Mesothelial cell of epicardium (in vitro differentiated cells): ENCODE data around the gene RFT1.

GRCh38 chr3:52691164-52692257 lies 5.7 kb downstream of the GNL3 start:
- PRO-cap = no peak

DNA sequence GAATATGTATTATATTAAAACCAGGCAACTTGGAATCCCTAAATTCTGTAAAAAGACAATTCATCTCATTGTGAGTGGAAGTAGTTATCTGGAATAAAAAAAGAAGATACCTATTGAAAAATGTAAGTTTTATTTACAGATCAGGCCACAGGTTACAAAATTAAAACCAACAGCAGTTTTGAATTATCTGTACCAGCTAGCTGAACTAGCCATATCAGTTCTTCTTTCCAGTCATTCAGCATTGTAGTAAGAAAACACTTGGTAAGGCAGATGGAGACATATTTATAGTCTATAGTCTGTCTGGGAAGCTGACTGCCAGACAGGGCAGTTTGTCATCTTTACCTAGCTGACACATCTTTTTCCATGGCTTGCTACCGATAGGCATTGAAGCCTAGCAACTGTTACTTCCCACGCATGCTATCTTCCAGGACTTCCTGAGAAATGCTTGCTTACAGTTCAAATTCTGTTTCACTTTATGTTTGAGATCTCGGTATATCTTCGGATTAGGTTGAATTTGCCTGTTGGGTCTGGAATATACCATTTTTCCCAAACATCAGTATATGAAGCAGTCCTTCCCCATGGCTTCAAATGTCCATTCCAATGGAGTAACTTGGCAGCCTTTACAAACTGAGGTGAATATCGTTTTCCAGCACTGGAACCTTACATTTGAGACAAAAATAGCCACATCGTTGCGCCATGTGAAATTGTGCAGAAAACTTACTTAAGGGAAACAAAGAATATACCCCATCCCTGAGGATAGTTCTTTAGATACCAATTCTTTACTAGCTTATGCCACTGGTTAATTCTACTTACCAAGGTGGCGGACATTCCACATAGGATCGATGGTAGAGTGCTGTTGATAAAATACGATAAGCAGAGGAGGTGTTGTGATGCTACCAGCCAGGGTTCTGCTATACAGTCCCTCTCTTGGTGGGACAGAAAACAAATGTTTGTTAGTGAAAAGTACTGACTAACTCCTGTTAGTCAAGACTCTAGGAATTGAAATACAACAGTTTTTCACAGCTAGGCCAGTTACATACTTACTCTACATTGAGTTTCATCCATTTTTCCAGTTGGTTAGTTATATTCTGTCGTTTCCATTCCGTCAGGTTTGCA lies 8.9 kb downstream of the GNL3 start:
- PRO-cap = no peak

DNA sequence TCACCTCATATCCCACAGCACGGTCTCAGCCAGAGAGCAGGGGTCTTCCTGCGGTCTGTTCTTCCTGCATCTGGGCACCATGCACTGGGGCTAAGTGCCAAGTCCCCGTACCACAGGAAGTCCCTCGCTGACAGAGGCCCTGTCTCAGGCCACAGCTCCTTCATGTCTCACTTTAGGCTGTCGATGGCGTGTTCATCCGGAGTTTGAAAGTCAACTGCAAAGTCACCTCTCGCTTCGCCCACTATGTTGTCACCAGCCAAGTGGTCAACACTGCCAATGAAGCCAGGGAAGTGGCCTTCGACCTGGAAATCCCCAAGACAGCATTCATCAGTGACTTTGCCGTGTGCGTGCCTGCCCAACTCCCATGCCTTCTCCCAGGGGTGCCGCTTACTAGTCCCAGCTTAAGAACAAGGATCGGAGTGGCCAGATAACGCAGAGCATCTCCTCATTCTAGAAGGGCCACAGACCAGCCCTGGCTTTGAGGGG lies 808 bp downstream of the ITIH1 start:
- PRO-cap = no peak

GRCh38 chr3:52787519-52788118 lies 7.0 kb upstream of the ITIH3 start:
- PRO-cap = no peak

DNA sequence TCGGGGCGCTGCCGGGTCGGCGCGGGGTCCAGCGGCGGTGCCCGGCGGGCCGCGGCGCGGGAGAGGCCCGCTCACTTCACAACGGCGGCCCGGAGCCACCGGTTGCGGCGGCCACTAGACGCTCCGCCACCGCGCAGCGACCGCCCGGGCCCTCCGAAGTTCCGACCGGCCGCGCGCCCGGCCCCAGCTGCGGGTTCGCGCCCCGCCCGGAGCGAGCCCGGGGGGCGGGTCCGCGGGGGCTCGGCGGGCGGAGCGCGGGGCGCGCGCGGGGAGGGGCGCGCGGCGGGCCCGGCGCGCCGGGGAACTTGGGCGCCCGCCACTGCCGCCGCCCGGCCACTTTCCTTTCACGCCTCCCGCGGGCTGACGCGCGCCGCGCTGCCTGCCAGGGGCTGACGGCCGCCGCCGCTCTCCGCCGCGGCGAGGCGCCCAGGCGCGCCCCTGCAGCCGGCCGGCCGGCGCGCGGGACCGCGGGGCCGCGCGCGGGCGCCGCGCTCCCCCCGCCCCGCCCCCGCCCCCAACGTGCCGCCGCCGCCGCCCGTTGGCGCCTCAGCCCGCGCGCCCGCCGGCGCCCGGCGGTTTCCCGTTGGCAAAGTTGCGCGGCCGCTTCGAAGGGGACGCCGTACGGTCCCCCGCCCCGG lies 639 bp downstream of the SFMBT1 start:
- PRO-cap = no peak

GRCh38 chr3:53130041-53130863 lies at the start of gene RFT1:
RFT1 (minus strand) TSS chr3:53130435.
- PRO-cap = bidirectional peak, plus-strand start at chr3:53130568, minus-strand start at chr3:53130450

DNA sequence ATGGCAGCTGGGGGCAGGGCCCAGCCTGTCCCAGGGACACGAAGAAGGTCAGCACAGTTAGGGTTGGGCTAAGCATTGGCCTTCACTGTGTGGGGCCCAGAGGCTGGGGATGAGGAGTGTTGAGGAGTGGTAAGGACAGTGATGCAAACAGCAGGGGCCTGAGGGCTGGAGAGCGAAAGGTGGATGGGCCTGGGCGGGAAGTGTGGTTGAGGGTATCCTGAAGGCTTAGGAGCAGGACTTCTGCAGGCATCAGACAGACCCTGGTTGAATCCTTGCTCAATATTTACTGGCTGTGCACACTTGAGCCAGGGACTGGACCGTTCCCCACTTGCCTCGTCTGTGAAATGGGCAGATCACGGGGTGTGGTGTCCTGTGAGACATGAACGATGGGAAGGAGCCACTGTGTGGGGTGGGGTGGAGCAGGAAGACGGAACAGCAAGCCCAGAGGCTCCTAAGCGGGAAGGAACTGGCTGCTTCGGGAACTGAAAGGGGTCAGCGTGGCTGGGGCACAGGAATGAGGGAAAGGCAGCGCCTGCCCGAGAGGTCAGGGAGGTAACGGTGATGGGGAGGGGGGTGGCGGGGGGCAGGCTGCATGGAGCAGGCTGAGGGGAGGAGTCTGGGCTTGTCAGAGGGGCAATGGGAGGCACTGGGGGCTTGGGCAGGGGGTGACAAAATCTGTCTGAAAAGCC lies 7.4 kb downstream of the PRKCD start:
- PRO-cap = no peak

- PRO-cap = no peak
These were observed 20.4 kb downstream of the PRKCD start for GRCh38 chr3:53181416-53181723.

- PRO-cap = no peak
These were observed 22.1 kb downstream of the PRKCD start for GRCh38 chr3:53182627-53184014.

DNA sequence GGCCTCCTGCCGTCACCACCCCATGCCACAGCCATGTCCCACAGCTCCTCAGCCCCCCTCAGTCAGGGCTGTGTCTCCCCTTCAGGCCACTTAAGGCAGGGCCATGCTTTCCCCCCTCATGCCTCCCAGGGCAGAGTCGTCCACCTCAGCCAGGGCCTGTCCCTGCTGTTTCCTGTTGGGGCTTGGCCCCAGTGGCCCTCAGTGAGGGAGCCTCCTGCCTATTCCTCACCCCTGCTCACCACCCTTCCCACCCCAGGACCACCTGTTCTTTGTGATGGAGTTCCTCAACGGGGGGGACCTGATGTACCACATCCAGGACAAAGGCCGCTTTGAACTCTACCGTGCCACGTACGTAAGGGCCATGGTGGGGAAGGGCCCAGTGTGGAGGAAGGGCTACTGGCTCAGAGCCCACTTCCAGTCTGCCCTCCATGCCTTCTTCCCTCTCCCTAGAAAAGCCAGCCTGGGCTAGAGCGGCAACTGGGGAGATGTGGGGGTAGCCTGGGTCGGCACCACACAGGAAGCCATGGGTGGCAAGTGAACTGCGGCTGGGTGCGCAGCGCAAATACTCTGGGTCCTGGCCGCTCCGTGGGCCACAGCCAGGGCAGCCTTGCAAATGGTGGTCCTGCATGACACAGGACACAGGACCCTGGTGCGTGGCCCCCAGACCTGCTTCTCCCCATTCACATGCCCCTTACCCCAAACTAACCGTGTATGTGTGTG lies 25.5 kb downstream of the PRKCD start:
- PRO-cap = no peak

- PRO-cap = no peak
These were observed 34.3 kb downstream of the TKT start for GRCh38 chr3:53221258-53222170.

- PRO-cap = no peak
These were observed 30.2 kb downstream of the TKT start for GRCh38 chr3:53225371-53226214.

DNA sequence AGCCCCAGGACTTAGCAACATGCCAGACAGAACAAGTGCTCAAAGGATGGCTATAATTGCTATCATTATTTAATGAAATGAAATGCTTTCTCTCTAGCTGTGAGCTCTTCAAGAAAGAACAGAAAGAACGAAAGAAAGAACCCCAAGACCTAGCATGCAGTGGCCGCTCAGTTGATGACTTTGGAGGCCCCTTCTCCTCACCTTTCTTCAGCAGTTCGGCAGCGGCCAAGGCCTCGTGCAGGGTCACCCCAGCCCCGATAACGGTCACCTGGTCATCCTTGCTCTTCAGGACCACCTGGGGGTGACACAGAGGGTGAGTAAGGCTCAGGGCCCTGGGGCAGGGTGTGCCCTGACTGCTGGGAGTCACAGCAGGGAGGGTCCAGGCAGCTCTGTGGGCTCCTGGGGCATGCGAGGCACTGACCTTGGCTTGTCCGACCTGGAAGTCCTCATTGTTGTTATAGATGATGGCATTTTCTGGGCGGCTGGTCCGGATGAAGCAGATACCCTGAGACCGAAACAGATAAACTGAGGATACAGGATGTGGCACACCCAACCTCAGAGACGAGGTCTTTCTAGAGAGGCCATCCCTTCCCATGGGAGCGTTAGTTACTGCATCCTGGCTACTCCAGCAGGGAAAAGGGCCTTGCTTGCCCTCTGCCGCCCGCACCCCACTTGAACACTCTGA lies 27.8 kb downstream of the TKT start:
- PRO-cap = no peak

GRCh38 chr3:53320514-53321234 lies 26.7 kb downstream of the DCP1A start:
- PRO-cap = no peak

GRCh38 chr3:53880350-53880852 lies 1.6 kb downstream of the ACTR8 start:
- PRO-cap = no peak

DNA sequence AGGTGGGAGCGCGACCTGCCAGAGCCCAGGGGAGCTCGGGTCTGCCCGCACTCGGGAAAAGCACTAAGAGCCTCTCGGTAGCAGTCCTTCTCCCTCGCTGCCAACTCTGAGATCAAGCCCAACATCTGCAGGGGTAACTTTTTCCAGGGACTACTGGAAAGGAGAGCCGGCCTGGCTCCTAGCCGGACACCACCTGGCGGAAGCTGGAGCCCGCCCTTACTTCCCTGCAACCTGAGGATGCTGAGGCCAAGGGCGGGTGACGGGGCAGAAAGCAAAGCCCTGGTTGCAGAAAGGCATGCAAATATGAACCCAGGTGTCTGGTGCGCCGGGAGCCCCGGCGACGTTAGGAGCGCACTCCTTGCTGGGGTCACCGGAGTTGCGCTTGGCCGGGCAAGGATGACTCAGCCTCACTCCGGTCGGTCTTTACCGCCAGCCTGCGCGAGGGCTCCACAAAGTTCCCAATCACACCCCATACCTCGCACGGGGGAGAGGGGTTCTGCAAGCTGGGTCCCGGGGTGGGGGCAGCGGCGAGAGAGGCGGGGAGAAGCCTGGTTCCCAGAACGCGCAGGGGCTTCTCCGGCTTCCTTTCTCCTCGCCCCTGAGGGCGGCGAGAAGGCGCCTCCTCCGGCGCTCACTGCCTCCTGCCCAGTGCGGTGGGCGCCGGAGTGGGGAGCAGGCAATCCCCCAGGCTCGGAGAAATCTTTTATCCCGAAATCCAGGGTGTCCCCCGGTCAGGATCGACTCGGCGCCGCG lies 1.3 kb upstream of the CACNA2D3 start:
- PRO-cap = no peak

- PRO-cap = no peak
These were observed 288.2 kb downstream of the LRTM1 start for GRCh38 chr3:54639719-54640031.

GRCh38 chr3:54853864-54854187 lies 74.0 kb downstream of the LRTM1 start:
- PRO-cap = no peak

DNA sequence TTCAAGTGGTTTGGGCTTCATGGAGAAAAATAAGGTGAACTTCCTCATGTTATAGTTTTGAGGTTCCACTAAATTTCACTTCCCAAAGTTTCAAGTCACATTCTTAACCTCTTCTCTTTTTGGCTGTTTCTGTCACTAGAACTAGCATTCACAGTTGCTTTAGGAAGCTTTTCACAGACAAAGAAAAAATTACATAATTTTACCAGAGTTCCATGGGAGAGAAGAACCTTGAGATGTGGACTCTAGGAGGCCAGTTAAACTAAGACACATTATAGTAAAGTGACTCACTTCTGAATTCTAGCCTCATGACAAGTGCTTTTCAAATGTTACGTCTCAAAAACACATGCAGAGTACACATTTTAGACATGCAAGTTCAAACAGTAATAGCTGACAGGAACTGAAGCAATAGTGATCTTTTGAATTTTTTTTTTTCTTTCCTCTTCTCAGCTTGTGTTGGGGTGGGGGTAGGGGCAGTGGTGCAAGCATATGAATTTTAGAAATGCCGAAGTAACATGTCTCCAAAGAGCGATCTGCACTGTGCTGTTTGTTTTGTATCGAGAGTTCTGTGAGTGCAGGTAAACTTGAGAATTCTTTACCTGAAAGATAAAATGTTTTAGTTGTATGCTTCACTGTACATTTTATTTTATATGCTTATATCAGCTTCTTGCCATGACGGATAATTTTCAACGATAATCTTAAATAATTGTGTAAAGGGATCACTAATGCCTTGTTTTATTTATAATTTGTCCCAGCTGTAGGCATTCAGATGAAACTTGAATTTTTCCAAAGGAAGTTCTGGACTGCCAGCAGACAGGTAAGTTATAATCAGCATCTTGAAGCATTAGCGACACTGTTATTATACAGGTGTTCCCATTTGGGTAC lies 40.1 kb upstream of the LRTM1 start:
- PRO-cap = no peak

DNA sequence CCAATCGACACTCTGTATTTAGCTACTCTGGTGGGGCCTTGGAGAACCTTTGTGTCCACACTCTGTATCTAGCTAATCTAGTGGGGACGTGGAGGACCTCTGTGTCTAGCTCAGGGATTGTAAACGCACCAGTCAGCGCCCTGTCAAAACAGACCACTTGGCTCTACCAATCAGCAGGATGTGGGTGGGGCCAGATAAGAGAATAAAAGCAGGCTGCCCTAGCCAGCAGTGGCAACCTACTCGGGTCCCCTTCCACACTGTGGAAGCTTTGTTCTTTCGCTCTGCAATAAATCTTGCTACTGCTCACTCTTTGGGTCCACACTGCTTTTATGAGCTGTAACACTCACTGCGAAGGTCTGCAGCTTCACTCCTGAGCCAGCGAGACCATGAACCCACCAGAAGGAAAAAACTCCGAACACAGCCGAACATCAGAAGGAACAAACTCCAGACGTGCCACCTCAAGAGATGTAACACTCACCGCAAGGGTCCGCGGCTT lies 9.5 kb upstream of the TASOR start:
- PRO-cap = no peak